Bronchial epithelial cell (primary cell): Measurements from ENCODE around the gene EXD2.

GRCh38 chr14:68482208-68482407 is 310.8 kb downstream of the ZFP36L1 start:
- RRBS, 2 experiments, result no CpG with 5 or more reads among the region's 1 CpG

GRCh38 chr14:68564081-68564760 is 228.6 kb downstream of the ZFP36L1 start:
- RRBS, 2 experiments, result no CpG with 5 or more reads among the region's 19 CpGs

GRCh38 chr14:68569831-68570497 is 222.9 kb downstream of the ZFP36L1 start:
- RRBS, 2 experiments, result no CpG with 5 or more reads among the region's 5 CpGs

DNA sequence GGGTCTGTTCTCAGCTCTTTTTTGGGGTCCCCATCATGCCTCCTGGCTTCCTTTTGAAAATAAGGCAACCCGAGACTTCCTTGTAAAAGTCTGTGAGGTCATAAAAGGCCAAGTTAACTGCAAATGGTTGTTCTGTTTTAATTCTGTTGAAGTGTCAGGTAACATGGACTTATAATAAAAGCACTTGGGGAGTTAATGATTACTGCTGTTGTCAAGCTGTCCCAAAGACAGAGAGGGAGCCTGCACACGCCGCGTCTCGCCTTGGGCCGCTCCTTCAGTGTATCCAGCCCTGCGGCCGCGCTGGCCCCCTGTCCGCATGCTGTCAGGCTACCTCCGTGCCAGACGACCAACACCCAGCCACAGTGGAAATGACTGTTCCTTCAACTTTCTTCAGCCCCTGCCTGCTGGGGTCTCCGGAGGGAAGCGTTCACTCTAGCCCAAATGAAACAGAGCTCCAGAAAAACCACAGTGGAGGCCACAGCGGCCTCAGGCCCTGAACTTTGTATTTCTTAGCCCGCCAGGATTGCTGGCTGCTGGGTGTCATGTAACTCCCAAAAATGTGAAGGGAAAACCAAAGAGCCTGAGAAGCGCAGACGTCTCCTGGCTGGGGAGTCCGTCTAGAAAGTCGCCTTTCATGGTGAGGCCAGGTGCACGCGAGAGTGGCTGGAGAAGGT is 189.2 kb downstream of the ZFP36L1 start:
- RRBS, 2 experiments, result 14 to 57% methylated on average over 2 of the region's 22 CpGs

DNA sequence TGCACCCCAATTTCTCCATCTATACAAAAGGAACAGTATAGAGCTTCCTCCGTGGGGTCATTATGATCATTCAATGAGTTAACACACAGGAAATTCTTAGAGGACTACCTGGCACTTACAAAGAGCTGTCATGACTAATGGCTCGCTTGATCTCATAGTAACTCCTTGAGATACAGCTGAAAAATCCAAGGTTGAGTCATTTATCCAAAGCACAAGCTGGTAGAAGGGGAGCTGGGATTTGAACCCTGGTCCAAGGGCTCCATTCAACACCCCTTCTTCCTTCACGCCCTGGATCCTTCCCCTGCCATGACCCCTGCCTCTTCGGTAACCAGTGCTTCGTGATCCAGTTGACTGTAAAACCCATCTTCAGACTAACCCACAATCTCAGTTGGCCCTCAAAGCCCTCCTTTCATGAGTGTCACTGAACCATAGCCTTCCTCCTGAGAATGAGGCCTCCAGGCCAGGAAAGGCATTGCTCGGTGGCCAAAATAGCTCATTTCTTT is 7.9 kb downstream of the ZFP36L1 start:
- RRBS, 2 experiments, result no CpG with 5 or more reads among the region's 6 CpGs

GRCh38 chr14:68785836-68786545 is 6.9 kb downstream of the ZFP36L1 start:
- RRBS, 2 experiments, result no CpG with 5 or more reads among the region's 4 CpGs

GRCh38 chr14:68793315-68793765 is 473 bp upstream of the ZFP36L1 start:
- RRBS, 2 experiments, result under 1% methylated on average over 16 to 20 of the region's 32 CpGs

DNA sequence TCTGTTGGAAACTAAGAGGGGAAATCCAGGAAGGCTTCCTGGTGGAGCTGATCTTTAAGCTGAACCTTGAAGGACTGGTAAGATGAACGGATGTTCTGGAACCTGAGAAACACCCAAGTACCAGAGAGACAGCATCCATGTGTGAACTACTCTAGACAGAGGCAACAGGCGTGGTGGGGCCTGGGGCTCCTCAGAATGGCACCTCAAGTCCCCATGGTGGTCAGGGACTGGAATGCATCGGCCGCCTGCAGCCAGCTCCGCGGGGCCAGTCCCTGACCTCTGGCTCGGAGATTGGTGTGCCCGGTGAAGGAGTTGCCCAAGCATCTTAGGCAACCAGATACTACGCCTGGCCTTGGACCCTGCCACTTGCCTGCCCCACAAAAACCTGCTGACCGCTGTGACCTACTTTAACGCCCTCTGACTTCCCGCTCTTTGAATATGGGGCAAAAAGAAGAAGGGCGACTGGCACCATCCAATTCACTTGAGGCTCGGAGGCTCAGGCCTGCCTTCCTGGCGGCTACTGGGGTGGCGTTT is 22.9 kb upstream of the ZFP36L1 start:
- RRBS, 2 experiments, result no CpG with 5 or more reads among the region's 16 CpGs

GRCh38 chr14:68822173-68822648 is 29.3 kb upstream of the ZFP36L1 start:
- RRBS, 2 experiments, result no CpG with 5 or more reads among the region's 4 CpGs

GRCh38 chr14:68825702-68826312 is 32.9 kb upstream of the ZFP36L1 start:
- RRBS, 2 experiments, result no CpG with 5 or more reads among the region's 8 CpGs

DNA sequence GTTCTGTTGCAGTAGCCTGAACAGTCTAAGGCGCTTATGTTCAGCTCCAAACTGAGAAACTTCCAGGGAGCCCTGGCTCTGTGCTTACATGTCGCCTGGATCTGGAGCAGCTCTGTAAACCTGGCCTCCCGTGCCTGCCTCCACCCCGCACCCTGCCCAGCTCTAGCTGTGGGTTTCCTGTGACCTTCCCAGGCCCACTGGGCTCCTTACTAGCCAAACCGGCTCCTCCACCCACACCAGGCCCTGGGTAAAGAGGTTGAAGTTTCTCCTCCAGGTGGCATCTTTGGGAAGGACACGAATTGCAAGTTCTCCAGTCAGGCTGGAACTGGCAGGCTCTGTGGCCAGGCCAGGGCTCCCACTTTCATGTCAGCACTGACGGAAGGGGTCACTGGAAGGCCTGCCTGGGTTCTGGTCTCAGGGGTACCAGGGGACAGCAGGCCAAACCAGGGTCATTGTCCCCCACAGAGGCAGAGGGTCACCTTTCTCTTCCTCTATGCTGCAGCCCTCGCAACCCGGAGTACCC is 60.9 kb upstream of the ZFP36L1 start:
- RRBS, 2 experiments, result no CpG with 5 or more reads among the region's 9 CpGs

DNA sequence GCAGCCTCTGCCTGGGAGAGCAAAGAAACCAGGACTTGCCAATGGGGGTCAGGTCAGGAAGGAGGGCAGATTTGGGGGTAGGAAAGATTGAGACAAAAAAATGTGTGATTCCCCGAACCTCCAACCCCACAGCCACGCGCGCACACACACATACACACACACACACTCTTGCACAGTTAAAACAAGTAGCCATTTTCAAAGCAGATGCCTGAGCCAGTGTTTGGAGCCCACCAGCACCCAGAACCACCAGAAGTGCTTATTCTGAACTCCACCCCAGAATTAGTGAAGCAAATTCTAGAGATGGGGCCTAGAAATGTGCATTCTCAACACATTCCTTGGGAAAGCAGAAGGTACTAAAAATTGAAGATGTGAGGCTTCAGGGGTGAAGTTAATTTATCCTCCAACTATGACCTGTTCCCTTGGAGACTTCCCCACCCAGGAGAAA is 87.5 kb upstream of the ZFP36L1 start:
- RRBS, 2 experiments, result no CpG with 5 or more reads among the region's 4 CpGs

DNA sequence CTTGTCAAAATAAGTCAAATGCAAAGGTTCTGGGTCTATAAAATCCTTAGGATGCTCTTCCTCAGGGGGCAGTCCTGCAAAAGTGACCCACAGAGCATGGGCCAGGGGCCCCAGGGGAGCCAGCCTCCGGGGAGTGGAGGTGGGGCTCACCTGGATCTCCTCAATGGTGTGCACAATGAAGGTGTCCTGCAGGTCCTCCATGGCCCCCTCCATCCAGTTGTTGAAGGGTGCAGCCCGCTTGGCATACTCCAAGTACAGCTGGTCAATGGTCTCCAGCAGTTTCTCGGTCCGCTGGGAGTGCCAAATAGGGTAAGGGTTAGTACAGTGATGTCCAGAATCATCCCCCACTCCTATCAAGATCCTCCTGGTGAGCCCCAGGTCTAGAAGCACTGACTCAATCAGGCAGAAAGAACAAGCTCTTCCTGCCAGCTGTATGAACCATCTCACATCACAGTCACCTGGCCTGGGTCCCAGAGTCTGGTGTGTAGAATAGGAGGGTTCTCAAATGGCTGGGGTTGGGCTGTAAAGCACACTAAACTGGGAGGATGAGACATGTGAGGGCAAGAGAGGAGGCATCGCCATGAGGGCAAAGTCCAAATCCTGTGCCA is 91.3 kb upstream of the ZFP36L1 start:
- RRBS, 2 experiments, result no CpG with 5 or more reads among the region's 5 CpGs

- RRBS, 2 experiments, result no CpG with 5 or more reads among the region's 4 CpGs
Observed at GRCh38 chr14:68929926-68930328, 49.2 kb downstream of the ACTN1 start.

DNA sequence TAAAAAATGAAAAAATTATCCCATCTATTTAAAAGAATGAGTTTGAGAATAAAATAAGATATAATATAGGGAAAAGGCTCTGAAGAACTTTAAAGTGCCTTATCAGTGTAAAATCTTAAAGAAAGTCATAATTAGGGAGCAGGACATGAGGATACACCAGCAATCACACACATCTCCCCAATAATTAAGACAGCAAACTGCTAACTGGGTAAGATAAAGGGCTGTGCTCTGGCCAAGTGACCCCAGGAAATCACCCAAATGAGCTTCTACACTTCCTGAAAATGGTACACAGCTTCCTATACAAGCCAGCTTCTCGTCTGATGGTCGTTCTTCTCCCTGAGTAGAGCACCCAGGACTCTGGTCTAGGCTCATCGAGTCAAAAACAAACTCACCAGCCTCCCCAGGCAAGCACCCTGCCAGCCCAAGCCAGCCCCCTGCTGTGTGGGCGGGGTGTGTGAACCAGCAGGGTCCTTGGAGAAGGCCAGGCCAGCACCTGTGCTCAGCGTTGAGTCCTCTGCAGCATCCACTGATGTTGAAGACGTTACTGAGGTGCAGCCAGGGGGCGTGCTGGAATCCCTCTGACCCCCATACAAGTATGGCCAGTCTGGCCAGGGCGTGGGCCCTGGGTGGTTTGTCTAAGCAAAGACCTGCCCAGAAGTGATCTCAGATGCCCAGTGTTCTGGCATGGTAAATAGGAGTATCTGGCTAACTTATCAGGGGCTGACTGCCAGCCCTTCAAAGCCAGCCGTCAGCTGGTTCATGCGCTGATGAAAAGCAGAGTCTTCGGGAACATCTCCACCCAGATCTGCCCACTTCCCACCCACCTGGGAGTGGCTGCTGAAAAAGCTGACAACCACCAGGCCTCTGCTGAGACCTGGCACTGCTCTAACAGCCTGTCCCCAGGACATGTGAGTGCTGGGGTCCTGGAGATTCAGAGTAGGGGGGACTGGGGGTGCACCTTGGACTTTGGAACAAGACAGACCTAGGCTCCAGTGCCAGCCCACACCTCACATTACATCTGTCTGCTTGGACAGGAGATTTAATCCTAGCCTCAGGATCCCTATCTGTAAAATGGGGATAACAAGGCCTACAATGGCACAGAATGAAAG is 41.3 kb downstream of the ACTN1 start:
- RRBS, 2 experiments, result no CpG with 5 or more reads among the region's 11 CpGs

DNA sequence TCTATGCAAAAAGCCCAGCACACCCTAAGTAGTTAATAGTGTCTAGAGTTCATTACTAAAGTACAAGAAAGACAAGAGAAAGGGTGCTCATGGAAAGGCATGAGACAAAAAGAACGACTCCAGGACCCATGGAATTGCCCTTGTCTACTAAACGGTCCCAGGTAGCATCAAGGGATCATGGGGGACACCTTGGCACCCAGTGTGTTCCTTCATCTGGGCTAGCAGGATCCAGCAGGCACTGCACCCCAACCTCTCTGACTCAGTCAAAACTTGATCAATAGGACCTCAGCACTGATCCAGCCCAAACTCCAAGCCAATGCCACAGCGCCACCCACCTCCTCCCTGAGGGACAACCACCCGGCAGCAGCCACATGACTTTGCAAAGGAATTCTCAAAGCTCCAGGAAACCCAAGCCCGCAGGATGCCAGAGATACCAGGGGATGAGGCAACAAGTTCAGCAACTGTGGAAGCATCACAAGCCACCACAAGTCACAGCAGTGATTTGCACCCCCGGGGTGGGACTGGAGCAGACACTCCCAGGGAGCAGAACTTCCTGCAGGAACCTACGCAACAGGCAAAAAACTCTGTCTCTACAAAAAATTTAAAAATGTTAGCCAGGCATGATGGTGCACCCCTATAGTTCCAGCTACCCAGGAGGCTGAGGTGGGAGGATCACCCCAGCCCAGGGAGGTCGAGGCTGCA is 37.3 kb downstream of the ACTN1 start:
- RRBS, 2 experiments, result no CpG with 5 or more reads among the region's 8 CpGs

- RRBS, 2 experiments, result no CpG with 5 or more reads among the region's 8 CpGs
Observed at GRCh38 chr14:68971278-68971879, 7.7 kb downstream of the ACTN1 start.

DNA sequence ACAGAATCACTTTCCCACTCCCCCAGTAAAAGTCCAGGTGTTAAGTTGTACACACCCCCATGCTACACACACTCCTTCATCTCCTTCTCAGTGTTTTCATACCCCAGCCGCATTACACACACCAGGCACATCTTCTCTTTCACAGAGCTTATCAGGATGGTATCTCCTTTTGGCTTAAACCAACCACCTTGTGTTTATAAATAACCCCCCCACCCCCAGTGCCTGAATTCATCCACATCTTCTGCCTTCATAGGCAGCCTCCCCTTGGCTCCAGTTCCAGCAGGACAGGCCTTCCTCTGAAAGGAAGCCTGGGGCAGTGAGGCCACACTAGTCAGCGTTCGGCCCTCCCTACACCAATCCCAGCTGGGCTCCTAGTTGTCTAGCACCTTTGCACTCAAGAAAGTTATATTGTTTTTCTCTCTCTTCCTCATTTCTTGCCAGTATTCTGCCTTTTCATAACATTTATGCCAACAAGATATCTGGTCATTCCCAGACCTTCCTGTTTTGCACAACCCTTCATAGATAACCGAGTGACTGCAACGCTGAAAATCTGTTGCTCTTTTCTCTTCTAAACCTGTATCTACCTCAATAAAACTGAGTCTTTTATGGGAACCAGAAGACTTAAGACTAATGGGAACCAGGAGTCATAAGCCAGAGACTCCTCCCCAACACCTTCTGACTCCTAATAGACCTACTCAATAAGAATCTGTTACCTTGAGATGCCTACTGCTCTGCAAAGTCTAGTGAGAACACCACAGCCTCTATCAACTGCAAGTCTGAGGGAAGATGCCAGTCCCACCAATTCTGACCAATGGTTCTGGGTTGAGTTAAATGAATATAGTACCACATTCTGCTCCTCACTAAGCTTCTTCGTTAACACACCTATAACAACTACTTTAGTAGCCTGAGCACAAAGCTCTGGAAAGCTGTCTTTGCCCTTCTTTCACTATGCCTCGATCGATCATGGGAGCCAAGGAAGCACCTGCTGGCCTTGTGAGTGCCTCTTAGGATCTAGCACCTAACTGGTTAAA is 73.2 kb upstream of the ACTN1 start:
- RRBS, 2 experiments, result no CpG with 5 or more reads among the region's 8 CpGs

GRCh38 chr14:69152251-69152475 is 756 bp downstream of the DCAF5 start:
- RRBS, 2 experiments, result 1 to 4% methylated on average over 5 of the region's 20 CpGs

- RRBS, 2 experiments, result 1% methylated on average over 7 of the region's 64 CpGs; no CpG with 5 or more reads in 1 of the 2 experiments
Observed at GRCh38 chr14:69191003-69192199, at the start of gene EXD2. EXD2 (plus strand) TSS chr14:69191498.